Jurkat, Clone E6-1 (cell line): ENCODE data around the gene ZNRF2.

DNA sequence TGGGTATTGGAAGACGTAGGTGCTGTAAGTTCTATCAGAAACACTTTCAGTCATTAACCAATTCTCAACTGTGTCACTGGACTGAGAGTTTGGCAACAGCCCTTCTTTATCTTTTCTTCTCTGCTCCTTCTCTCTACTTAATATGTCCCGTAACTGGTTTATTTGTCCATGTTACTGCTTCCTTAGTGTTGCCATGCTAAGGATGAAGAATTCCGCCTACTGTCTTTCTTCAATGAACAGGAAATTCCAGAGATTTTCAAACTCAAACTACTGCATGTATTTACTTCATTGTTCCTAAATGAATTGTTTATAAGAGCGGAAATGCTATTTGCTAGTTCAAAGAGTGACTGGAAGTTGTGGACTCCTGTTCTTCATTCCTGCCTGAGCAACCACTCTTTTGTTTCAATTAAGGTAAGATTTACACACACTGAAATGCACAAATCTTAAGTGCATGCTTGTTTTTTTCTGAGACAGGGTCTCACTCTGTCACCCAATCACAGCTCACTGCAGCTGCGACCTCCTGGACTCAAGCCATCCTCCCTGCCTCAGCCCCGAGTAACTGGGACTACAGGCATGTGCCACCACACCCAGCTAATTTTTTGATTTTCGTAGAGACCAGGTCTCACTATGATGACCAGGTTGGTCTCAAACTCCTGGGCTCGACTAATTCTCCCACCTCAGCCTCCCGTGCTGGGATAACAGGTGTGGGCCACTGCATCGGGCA, 143.9 kb downstream of the TAX1BP1 start:
- RRBS: no CpG with 5 or more reads among the region's 10 CpGs

DNA sequence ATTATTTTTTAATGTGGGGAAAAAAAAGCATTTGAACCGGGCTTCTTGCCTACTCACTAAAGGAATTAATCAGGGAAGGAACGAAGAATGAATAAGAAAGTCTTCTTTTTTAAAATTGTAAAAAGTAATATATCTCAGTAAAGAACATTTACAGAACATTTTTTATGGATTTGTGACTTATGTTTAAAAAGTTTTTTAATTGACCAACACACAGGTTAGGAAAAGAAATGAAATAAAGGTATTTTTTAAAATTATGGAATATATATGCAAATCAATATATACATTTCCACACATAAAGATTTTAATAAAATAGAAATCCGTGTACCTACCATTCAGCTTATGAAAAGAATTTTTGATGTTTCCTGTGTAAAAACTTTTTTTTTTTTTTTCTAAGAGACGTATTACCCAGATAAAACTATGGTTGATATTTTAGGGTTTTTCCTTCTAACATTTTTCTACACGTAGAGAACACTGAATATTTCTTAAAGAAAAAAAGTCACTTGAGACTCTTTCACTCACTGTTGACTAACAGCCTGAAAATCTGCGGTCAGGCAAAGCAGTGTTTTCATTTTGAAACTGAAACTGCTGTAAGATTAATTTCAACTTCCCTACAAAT, 160.7 kb downstream of the TAX1BP1 start:
- RRBS: no CpG with 5 or more reads among the region's 6 CpGs

GRCh38 chr7:28036712-28037902, 143.5 kb downstream of the JAZF1 start:
- RRBS: no CpG with 5 or more reads among the region's 7 CpGs

DNA sequence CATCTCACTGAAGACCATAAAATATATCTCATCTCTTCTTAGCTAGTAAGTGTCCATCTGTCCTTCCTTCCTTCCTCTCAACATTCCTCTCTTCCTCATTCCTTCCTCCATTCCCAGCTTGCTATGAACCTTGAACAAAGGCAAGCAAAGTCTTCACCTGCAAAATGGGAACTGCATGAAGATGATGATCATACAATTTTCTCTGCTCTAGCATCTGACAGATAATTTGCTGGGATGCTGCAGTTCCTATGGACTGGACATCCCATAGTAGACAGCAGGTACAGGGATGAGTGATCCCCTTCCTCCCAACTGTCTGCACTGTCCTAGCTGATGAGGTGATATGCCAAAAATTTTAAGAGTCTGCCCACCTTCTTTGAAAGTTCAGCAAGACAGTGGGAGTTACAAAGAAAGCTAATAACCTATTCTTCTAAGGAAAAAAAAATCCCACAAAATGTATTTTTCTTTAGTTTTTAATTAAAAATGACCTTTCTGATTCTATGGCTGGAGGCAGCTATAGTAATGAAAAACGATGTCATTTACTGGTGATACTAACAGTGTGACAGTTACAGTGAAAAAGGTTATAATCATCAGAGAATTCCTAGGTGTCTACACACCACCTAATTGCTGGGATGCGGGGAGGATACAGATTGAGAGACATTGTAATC, 136.3 kb downstream of the JAZF1 start:
- RRBS: no CpG with 5 or more reads among the region's 2 CpGs

- RRBS: no CpG with 5 or more reads among the region's 4 CpGs
Measured at GRCh38 chr7:28106300-28106673, 74.3 kb downstream of the JAZF1 start.

GRCh38 chr7:28732627-28732809, 225.6 kb downstream of the TRIL start:
- RRBS: no CpG with 5 or more reads among the region's 1 CpG

GRCh38 chr7:28957437-28957816, 703 bp downstream of the TRIL start:
- RRBS: 52% methylated on average over 5 of the region's 33 CpGs

- RRBS: no CpG with 5 or more reads among the region's 15 CpGs
Measured at GRCh38 chr7:28986120-28987210, 28.3 kb upstream of the TRIL start.

- RRBS: no CpG with 5 or more reads among the region's 9 CpGs
Measured at GRCh38 chr7:29209330-29210479, 15.1 kb downstream of the CHN2 start.

DNA sequence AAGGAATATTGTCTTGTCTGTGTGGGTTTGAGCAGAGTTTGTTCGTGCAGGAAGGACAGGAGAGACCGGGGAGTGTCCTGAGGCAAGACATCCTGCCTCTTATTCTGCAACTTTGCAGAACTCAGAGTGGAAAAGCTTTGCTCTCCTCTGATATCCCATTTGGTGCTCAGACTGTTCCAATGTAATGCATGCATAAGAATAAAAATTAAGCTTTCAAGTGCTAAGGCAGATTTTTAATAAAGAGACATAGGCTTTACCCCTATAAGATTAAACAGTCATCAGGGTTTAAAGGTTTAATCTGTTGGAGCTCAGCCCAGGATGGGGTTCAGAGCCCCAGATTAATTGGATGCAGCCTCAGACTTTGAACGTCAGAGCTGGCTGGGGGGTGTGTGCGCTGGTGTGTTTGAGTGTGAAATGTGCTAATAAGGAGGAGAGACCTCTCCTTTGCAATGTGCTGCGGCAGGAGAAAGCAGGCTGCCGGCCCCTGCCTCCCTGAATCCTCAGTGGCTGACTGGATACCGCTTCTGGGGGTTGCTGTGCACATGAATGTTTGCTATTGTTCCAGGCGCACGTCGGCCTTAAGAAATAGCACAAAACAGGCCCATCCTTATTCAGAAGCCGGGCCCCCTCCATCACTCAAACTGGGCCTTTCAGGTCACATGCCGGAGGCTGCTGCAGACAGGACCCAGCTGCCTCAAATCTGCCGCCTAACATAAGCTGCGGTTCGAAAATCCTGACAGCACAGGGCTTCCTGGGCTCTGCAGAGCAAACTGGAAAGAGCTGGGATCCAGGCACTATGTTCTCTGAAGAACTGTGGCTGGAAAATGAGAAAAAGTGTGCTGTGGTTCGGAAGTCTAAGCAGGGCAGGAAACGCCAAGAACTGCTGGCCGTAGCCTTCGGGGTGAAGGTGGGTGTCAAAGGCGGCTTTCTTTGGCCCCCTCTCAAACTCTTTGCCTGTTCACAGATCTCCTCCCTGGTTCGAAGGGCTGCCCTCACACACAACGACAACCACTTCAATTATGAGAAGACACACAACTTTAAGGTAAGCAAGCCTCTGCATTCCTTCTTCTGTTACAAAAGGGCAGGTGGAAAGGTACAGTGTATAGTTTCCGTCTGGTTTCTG, 84.0 kb upstream of the PRR15 start:
- RRBS: no CpG with 5 or more reads among the region's 23 CpGs

GRCh38 chr7:30149010-30149622, 14.3 kb downstream of the MTURN start:
- RRBS: 0% methylated on average over 5 of the region's 15 CpGs

- RRBS: no CpG with 5 or more reads among the region's 12 CpGs
Measured at GRCh38 chr7:30163300-30163882, 28.6 kb downstream of the MTURN start.

DNA sequence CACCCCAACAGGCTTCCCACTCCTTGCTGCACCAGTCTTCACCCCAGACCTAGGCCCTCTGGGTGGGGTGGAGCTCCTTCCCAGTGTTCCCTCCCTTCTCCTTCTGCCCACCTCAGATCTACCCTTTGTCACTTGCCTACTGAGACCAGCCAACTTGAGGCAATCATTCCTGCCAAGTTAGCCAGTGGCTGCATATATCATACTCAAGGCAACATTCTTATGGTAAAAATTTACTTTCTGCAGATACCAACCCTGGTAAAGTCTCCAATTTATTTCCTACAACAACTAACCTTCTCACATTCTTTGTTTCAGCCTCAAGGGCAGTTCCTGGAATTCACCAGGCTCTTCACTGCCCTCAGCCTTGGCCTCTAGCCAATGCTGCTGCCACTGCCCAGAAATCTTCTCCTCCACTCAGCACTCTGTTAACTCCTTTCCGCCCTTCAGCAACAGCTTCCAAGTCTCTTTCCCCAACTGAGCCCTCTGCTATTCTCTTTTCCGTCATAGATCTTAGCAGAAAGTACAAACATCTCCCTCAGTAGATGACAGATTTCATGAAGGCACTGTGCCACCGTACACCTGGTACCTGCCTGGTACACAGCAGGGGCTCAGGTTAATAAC, 31.2 kb upstream of the ZNRF2 start:
- RRBS: no CpG with 5 or more reads among the region's 3 CpGs

DNA sequence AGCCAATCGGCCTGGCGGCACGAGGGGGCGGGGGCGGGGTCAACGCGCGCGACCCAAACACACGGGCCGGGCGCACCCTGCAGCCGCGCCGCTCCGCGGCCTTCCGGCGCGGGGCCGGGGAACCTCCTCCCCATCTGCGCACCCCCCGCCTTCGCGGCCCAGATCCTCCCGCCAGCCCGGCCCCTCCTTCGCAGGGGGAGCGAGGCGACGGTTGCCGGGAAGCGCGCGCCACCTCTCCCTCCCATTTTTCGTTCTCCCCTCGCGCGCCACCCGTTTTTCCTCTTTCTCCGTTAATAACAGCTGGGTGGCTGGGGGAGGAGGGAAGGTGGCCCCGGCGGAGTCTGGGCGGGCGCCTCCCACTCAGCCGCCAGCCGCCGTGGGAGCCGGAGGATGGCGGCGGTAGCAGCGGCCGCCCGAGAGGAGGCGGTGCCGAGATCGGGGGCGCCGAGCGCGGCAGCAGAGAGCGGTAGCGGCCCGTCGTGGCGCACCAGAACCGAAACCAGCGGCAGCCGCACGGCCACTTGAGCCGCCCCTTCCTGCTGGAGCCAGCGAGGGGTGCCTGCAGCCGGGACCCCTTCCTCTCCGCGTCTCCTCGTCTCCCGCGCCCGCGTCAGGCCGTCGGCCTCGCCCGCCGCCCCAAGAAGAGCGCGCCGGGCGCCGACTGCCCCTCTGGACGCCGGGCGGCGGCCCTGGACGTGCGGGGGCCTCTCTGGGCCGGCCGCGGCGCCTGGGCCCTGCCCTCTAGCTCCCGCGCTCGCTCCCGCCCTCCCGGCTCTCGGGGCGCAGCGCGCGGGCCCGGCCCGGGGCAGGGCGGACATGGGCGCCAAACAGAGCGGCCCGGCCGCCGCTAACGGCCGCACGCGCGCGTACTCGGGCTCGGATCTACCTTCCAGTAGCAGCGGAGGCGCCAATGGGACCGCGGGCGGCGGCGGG, at the start of gene ZNRF2:
Gene ZNRF2 (plus strand): TSS at position 56 of the 933 bp plus-strand sequence.
- RRBS: 2% methylated on average over 45 of the region's 133 CpGs

DNA sequence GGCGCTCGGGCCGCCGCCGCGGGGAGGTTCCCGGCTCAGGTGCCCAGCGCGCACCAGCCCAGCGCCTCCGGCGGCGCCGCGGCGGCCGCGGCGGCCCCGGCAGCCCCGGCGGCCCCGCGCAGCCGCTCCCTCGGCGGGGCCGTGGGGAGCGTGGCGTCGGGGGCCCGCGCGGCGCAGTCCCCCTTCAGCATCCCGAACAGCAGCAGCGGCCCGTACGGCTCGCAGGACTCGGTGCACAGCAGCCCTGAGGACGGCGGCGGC, 1.0 kb downstream of the ZNRF2 start:
- RRBS: under 1% methylated on average over 4 of the region's 44 CpGs

GRCh38 chr7:30290873-30291490, 6.6 kb downstream of the ZNRF2 start:
- RRBS: no CpG with 5 or more reads among the region's 3 CpGs

DNA sequence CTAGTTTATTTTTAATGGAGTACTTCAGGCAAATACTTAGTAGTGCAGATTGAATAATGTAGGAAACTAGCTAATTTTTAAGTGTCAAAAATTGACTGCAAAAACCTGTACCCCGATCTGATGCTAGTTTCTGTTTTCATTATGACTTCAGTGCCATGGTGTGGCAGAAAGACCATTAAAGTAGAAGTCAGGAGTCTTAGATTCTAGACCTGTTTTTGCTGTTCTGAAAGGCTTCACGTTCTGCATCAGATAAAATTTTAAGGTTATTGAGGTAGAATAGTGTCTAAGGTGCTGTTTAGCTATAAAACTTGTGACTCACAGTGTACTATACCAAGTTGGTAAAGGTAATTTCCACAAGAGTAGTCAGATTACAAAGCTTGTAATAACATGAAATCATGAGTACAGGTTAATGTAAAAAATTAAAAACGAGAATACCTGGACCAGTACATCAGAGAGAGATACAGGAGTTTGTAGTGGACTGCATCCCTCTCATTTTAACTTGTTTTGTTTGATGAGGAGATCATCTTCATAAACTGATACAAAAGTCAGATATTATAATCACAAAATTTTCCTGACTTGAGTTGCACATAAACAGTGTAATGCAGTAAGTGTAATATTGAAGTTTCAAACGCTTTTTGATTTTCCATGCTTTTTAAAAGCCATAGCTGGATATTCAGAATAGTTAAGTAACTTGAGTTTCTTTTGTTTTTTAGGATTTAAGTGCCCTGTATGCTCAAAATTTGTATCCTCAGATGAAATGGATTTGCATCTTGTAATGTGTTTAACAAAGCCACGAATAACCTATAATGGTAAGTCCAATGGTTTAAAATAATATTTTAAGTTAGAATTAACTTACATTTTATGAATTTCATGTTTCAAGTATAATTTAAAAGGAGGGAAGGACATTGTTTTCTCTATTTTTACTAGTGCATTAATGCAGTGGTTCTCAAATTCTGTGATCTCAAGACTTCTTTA, 38.8 kb downstream of the ZNRF2 start:
- RRBS: no CpG with 5 or more reads among the region's 5 CpGs

- RRBS: no CpG with 5 or more reads among the region's 1 CpG
Measured at GRCh38 chr7:30331142-30331556, 46.8 kb downstream of the ZNRF2 start.

DNA sequence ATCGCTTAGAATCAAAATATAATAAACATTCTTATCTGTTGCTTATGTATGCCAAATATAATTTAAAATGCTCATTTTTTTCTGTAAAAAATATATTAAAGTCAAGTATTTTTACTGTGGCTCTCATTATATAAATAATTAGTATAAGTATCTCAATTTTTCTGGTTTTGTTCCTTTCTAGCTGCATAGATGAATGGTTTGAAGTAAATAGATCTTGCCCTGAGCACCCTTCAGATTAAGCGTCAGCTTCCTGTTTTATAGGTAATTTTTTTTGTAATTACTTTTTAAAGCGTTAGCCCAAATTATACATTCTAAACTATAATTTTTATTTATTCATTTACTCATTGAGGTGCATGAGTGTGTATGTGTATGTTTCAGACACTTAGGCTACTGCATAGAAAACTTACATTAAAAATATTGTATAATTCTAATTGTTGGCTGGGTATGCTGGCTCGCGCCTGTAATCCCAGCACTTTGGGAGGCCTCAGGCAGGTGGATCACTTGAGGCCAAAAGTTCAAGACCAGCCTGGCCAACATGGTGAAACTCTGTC, 77.9 kb downstream of the ZNRF2 start:
- RRBS: no CpG with 5 or more reads among the region's 5 CpGs